BE2C (cell line): ENCODE results near the genes CXCL5, EREG, NAAA and SDAD1.

DNA sequence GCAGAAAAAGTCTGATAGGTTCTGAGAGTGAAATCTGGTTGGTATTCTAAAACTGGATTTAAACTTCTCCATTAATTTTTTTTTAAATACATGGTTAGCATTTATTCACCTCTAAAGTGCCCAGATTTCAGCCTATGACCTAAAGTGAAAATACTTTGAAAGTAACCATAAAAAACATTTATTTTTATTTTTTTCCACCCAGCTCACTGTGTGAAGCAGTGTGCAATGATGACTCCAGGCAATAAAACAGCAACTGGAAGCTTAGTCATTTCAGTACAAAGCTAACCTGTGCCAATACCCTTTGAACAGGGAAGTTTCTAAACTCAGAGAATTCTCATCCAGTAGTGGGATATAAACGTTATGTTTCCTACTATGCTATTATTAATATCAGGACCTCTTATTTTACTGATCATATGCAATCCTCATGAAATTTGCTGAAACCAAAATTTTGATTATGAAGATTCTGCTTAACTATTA, 11.1 kb downstream of the RASSF6 start:
- RRBS = no CpG with 5 or more reads among the region's 1 CpG

- RRBS = 4% methylated on average over 3 of the region's 8 CpGs
Measured at GRCh38 chr4:73727665-73728118, 12.7 kb upstream of the CXCL8 start.

- RRBS = no CpG with 5 or more reads among the region's 44 CpGs
Measured at GRCh38 chr4:73998157-73999178, at the start of gene CXCL5. CXCL5 (minus strand) TSS chr4:73998677.

DNA sequence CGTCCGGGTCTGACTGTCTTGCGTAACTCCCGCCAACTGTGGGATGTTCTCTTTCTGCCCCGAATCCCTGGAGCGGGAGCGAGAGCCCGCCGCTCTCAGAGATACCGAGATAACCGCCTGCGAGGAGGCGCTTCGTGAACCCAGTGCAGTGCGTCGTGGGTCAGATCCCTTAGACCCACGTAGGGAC, 256 bp upstream of the CXCL2 start:
- RRBS = 2% methylated on average over 2 of the region's 17 CpGs

DNA sequence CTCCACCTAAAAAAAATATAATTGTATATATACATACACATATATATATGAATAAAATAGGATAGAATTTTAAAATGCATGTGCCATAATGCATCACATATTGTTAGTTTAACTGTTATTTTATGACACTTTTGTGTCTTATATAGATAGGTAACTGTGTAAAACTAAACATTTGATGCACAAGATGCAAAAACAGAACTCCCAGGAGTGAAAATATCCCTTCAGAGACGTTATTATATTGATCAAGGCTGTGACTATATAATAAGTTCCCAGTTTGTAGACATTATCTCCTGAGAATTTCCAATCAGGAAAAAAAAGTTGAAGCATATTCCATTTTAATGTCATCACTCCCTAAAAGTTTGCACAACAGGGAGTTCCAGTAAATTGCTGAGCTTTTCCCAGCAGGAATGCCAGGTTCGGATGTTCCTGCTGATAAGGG, 4.9 kb upstream of the CXCL2 start:
- RRBS = no CpG with 5 or more reads among the region's 2 CpGs

GRCh38 chr4:74109464-74109893, 10.5 kb upstream of the CXCL2 start:
- RRBS = no CpG with 5 or more reads among the region's 3 CpGs

GRCh38 chr4:74116834-74117602, 18.0 kb upstream of the CXCL2 start:
- RRBS = no CpG with 5 or more reads among the region's 5 CpGs

DNA sequence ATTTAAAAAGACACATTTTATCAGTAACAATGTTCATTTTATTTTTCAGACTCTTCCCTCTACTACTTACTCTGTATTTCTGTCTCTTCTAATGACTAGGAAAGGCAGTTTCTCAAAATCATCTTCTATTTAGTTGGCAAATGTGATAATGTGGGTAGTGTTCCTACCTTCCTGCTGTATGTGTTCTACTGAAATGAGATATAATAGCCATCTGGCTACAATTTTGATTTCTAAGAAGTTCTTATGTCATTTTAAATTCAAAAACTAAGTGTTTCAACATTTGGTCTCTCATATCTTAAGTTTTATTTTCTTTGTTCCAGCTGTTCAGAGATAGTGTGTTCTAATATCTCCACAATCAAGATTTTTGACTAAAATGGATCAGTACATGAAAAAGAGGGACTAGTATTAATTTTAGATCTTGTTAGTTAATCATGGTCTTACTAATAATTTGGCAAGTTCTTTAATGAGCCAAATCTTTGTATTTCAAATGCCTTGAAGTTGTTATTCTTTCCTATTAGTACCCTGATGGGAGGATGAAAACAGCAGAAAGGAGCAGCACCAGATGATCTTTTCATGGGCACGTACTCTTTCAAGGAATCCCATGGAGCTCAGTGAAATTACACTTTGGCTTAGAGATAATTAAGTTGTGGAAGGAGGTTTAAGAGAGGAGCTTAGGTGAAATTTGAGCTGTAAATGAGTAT, 3.5 kb downstream of the MTHFD2L start:
- RRBS = no CpG with 5 or more reads among the region's 1 CpG

GRCh38 chr4:74364577-74365639, at the start of gene EREG:
EREG (plus strand) TSS chr4:74365145.
- RRBS = under 1% methylated on average over 3 of the region's 44 CpGs

DNA sequence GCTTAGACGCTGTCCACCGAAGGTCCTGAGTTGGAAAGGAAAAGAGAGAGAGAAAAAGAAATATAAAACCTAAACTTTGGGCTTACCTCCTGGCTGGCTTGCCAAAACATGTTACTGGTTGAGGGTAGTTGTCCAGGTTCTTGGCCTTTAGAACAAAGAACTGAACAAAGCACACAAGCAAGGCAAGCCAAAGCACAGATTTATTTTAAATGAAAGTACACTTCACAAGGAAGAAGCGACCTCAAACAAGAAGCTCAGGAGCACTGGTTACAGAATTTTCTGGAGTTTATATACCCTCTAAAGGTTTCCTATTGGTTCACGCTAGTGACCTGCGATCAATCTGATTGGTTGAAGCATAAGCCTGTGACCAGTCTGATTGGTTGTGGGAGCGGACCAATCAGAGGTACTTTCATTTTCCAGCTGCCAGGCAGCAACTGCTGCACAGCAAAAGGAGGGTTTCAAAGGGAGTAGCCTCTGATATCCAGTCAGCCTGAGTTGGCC, 4.7 kb upstream of the AREG start:
- RRBS = no CpG with 5 or more reads among the region's 6 CpGs

GRCh38 chr4:74472492-74472918, 27.6 kb downstream of the AREG start:
- RRBS = no CpG with 5 or more reads among the region's 2 CpGs

DNA sequence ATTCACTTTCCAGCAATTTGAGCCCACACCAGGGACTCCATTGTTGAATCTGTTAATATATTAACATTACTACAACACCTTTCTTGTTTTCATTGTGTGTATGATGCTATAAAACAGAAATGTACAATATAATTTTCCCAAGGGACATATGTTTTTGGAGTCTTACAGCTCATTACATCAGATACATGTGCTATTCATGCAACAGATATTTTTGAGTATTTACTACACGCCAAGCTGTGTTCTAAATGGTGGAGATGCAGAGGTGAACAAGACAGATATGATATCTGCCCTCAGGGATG, 87.3 kb downstream of the AREG start:
- RRBS = no CpG with 5 or more reads among the region's 1 CpG

DNA sequence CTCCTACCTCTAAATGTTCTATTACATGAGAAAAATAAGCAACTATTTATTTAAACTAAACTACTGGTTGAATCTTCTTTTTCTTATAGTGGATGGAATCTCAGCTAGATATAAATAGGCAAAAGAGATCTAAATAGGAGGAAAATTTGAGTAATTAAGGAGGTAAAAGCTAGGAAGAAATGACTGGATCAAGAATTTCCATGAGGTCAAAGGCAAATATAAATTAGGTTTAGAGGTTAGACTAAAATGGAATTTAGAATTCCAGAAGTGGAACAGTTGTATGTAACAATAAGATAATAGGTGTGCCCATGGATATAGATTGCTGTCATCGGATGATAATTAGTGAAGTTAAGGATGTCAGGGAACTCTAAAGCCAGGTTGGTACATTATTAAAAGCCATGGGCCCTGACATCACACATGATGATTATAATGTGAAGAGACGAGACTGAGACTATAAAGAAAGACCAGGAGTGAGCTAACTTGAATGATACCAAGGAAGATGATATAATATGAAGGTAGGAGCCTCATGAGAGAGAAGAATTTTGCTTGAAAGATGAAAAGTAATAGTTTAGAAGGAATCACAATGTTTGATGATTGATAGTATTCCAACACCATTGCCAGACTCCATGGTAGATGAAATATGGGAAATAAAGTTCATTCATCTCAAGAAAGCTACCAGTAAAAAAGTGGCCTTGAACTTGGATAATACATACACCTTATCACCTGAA, 49.7 kb upstream of the PARM1 start:
- RRBS = no CpG with 5 or more reads among the region's 2 CpGs

- RRBS = no CpG with 5 or more reads among the region's 1 CpG
Measured at GRCh38 chr4:75327557-75327983, 186.6 kb downstream of the RCHY1 start.

DNA sequence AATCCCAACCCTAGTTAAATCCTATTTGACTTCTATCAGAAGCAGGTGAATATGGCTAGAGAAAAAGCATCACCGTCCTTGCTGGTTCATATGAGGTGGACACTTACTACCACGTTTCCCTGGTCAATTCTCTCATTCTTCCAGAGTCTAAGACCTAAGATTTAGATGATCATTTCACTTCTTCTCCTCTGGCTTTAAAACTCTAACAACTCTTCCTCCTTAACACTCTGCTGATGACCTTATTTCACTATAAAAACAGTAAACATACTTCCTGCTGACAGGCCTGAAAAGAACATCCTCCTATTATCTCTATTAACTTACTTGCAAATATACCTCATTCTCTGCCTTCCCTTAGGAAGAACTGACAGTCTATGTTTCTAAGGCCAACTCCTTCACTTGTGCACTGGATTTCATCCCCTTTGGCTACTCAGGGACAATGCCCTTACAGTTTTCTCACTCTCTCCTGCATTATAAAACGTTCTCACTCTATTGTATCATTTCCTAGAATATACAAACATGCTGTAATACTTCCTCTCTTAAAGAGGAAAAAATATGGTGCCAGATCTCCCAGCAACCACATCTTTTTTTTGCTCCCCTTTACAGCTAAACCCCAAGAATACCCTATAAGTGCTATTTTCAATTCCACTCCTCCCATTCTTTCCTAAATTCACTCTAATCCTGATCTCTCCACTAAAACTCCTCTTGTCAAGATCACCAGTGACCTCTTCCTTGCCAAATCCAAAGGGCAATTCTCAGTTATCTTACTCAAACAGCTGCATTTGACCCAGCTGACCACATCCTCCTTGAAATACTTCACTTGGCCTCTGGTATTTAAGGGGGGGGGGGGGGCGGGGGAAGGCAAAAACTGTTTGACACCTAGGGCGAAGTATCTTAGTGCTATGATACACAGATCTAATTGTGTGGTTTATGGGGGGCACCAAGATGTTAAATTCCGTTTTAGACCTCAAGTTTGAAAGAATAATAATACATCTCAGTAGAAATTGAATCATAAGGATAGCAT, 1.8 kb downstream of the RCHY1 start:
- RRBS = no CpG with 5 or more reads among the region's 6 CpGs

DNA sequence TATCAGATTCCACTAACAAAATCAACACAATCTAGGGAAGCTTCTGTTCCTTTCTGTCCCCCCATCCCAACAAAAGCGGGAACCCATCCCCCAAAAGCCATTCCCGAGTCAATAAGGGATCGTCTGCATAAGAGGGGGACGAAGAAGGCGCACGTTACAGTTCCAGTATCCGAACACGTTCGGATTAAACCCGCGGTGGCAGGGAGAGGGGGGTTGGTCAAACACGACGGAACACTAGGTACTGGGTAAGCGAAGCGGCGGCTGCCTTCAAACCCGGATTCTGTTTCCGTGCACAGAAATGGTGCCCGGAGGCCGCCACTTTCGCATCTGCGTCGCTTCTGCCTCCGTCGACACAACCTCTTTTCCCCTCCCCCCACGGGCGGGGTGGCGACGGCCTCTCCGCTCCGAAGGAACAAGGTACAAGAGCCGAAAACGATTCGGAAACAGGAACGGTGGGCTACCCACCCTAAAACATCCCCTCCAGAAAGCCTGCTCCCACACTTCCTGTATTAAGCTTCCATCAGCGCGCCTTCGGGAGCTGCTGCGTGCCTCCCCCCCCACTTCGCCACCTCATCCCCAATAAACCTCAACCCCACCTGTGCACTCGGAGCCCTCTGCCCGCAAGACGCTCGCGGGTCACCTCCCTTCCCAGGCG, 736 bp downstream of the G3BP2 start:
- RRBS = no CpG with 5 or more reads among the region's 46 CpGs

GRCh38 chr4:75725370-75725539, 878 bp downstream of the USO1 start:
- RRBS = no CpG with 5 or more reads among the region's 6 CpGs

DNA sequence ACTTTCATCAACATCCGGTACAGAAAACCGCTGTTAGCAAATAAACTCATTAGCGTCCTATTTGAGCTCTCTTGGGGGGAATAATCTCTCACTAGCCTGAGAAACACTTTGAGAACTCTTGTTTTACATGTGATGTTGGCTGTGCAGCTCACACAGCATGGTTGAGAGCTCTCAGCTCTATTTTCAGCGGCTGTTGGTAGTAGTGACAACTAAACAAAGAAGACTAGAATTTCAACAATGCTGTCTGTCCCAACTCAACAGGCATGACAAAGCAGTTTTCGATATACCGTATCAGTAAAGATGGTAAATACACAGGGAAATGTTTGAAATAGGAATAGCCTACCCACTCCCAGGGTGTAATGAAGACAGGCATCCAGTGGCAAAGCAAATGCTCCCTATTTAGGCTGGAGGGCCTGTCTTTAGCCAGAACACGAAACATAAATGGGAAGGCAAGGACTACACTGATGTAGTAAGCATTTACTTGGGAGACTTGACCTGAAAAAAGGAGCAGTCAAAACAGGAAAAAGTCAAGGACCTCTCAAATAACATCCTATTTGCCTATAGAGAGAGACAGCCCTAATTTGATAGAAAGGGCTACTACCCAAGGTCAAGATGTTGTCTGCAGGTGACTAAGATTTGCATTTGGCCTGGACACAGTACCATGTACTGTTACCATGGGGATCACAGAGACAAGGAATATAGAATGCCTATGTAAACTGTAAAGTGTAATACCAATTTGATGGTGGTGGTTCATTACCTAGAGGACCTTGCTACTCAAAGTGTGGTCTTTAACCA, 60.4 kb downstream of the PPEF2 start:
- RRBS = no CpG with 5 or more reads among the region's 7 CpGs

- RRBS = 2% methylated on average over 33 of the region's 72 CpGs
Measured at GRCh38 chr4:75940707-75941464, at the start of gene NAAA. NAAA (minus strand) TSS chr4:75941013.

- RRBS = 1% methylated on average over 9 of the region's 39 CpGs
Measured at GRCh38 chr4:75990632-75991236, at the start of gene SDAD1. SDAD1 (minus strand) TSS chr4:75990945.